SK-N-DZ (cell line): ENCODE results near the genes DCBLD1 and SLC35F1.

GRCh38 chr6:113969609-113970747 lies 970 bp downstream of the HDAC2 start:
RAMPAGE:
- cytosol, long total RNA, result no peak
- nucleus, long total RNA, result no peak

RAMPAGE:
- cytosol, long total RNA, result no peak
- nucleus, long total RNA, result no peak
Measured at GRCh38 chr6:114341939-114342755, 676 bp downstream of the HS3ST5 start.

DNA sequence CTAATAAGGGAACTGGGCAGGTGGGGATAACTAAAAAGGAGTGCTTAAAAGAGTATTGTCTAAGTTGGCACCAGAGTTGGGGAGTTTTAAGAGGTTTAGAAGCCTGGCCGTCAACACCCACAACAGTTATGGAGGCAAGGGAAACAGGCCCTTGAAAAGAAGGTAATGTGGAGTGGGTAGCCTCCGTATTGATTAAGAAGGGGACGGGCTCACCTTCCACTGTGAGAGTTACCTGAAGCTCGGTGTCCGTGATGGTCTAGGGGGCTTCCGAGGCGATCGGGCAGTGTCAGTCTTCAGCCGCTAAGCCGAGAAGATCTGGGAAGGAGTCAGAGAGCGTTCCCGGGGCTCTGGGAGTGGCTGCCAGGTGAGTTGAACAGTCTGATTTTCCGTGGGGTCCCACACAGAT lies 82.5 kb upstream of the HS3ST5 start:
RAMPAGE:
- cytosol, long total RNA, result no peak
- nucleus, long total RNA, result no peak

RAMPAGE:
- cytosol, long total RNA, result no peak
- nucleus, long total RNA, result no peak
Measured at GRCh38 chr6:116048907-116049675, 11.6 kb downstream of the FRK start.

DNA sequence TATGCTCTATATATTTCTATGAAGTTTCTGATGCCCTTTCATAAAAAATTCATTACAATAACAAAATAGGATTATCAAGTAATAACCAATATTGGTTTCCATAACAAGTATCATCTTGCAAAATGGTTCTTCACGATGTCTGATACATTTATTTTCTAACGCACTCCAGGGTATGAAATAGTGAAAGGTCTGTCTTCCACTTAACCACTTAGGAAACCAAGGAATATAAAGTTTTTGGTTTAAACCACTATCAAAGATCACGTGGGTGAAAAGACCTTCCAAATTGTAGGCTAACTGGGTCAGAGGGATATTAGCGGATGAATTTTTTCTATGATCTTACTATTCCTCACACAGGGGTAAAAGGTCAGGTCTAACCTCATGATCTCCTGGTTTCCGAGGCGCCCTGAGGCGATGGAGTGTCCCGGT lies 523 bp upstream of the NT5DC1 start:
RAMPAGE:
- cytosol, long total RNA, result no peak
- nucleus, long total RNA, result no peak

DNA sequence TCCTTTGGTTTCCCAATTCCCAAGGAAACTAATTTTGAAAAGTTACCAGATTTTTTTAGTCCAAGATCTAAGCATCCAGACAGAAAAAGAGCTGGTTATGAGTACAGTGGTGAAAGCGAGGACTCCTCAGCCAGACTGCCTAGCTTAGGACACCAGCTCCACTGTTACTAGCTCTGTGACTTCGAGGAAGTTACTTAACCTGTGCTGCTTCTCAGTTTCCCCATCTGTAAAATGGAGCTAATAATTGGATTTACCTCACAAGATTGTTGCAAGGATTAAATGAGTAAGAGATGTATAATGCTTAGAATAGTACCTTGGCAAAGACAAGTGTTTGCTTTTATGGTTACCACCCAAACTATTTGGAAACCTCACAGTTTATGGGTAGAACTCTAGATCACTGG lies 1.1 kb downstream of the NT5DC1 start:
RAMPAGE:
- cytosol, long total RNA, result no peak
- nucleus, long total RNA, result no peak

RAMPAGE:
- cytosol, long total RNA, result no peak
- nucleus, long total RNA, result no peak
Measured at GRCh38 chr6:116380931-116381524, 10.3 kb downstream of the DSE start.

GRCh38 chr6:116433259-116433832 lies 27.8 kb upstream of the CALHM6 start:
RAMPAGE:
- cytosol, long total RNA, result no peak
- nucleus, long total RNA, result no peak

GRCh38 chr6:116436251-116437211 lies 24.6 kb upstream of the CALHM6 start:
RAMPAGE:
- cytosol, long total RNA, result no peak
- nucleus, long total RNA, result no peak

RAMPAGE:
- cytosol, long total RNA, result no peak
- nucleus, long total RNA, result no peak
Measured at GRCh38 chr6:117425373-117425861, 325 bp downstream of the ROS1 start.

GRCh38 chr6:117482071-117483102 lies at the start of gene DCBLD1:
DCBLD1 (plus strand) TSS chr6:117482674.
RAMPAGE:
- cytosol, long total RNA, result no peak
- nucleus, long total RNA, result no peak

DNA sequence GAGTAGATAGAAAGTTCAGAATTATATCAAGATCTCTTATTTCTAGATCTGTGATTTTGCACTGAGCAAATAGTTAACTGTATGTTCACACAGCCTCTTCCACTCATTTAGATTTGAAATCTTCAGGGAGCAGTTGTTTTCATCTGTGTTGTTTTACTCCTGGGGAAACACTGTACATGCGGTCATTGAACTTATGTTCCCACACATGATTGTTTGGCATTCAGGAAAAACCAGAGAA lies 52.4 kb downstream of the DCBLD1 start:
RAMPAGE:
- cytosol, long total RNA, result no peak
- nucleus, long total RNA, result no peak

RAMPAGE:
- cytosol, long total RNA, result no peak
- nucleus, long total RNA, result no peak
Measured at GRCh38 chr6:117547463-117548699, 54.4 kb downstream of the GOPC start.

DNA sequence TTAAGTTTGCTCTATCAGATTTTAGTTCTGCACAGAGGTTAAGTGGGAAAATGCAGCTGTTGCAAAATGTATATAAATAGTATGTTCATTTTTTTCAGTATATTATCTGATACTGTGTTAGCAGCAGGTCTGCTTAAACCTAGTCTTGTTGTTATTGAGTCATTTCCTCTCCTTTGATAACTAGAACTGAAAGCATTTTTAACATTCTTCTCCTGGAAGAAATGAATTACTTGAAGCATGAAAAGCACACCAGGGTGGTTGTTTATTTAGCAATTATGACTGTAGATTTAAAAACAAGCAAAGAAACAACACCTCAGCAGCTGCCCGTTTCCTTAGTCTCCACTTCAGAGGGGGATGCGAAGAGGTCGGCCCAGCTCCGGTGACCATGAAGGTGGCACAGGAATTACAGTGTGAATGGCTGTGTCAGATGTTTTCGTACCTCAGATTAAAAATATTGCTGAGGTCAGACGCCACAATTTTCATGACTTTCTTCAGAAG lies 53.5 kb downstream of the GOPC start:
RAMPAGE:
- cytosol, long total RNA, result no peak
- nucleus, long total RNA, result no peak

RAMPAGE:
- cytosol, long total RNA, result no peak
- nucleus, long total RNA, result no peak
Measured at GRCh38 chr6:117594245-117594727, 8.0 kb downstream of the GOPC start.

DNA sequence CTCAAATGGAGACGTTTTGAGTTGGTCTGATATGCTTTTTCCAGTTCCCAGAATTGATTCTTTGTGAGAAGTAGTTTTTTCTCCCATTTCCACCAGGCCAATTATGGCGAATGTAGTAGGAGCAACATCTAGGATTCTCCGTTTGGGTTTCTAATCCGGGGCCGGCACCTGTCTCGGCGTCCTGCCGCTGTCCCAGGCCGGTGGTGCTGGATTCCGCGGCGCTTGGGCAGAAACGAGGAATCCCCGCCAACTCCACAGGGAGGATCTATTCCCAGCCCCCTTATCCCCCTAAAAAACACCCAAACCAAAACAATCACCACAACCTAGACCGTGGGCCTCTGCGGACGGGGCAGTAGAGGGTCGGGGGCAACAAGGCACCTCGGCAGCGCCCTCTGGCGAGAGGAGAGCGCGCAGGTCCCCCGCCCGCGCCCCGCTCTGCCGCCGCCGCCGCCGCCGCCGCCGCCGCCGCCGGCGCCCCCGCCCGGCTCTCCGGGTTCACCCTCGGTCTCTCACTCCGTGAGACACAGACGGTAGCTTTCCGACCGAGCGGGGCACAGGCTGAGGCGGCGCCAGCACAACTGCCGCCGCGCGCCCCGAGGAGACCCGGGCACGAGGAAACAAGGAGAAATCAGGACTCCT lies at the start of gene SLC35F1:
Gene SLC35F1 (plus strand): TSS at position 524 of the 639 bp plus-strand sequence.
RAMPAGE:
- cytosol, long total RNA, result no peak
- nucleus, long total RNA, result no peak

GRCh38 chr6:118295247-118295871 lies 252.7 kb upstream of the PLN start:
RAMPAGE:
- cytosol, long total RNA, result no peak
- nucleus, long total RNA, result no peak

GRCh38 chr6:118324034-118324490 lies 224.0 kb upstream of the PLN start:
RAMPAGE:
- cytosol, long total RNA, result no peak
- nucleus, long total RNA, result no peak

GRCh38 chr6:118705769-118706595 lies 54.6 kb upstream of the CEP85L start:
RAMPAGE:
- cytosol, long total RNA, result no peak
- nucleus, long total RNA, result no peak

DNA sequence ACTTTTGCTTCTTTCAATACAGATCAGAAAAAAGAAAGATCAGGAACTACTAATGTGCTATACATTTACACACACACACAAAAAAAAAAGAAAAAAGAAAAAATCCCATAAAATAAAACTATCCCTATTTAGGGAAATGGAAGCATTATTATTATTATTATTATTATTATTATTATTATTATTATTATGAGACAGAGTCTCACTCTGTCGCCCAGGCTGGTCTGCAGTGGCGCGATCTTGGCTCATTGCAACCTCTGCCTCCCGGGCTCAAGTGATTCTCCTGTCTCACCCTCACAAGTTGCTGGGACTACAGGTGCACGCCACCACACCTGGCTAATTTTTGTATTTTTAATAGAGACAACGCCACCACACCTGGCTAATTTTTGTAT lies 18.7 kb downstream of the MCM9 start:
RAMPAGE:
- cytosol, long total RNA, result no peak
- nucleus, long total RNA, result no peak